Hematopoietic multipotent progenitor cell (in vitro differentiated cells): ENCODE measurements around a stretch of chr10.

- CAGE, long polyA plus RNA, result no peak
Measured at GRCh38 chr10:75283194-75283719, 47.5 kb upstream of the COMTD1 start.

GRCh38 chr10:75338376-75338764, 63.2 kb downstream of the ZNF503 start:
- CAGE, long polyA plus RNA, result no peak

GRCh38 chr10:75404078-75404752, 2.7 kb upstream of the ZNF503 start:
- CAGE, long polyA plus RNA, result no peak

DNA sequence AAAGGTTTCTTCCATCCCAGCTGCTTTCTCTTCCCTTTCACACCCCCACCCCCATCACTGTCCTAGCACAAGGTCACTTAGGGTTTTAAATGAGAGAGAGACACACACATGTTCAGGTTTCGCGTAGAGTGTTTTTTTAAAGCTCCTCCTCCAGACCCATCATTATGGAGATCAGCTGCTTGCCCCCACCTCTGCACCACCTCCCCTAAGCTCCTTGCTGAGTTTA, 18.6 kb downstream of the LRMDA start:
- CAGE, long polyA plus RNA, result no peak

- CAGE, long polyA plus RNA, result no peak
Measured at GRCh38 chr10:75511153-75511914, 79.9 kb downstream of the LRMDA start.

DNA sequence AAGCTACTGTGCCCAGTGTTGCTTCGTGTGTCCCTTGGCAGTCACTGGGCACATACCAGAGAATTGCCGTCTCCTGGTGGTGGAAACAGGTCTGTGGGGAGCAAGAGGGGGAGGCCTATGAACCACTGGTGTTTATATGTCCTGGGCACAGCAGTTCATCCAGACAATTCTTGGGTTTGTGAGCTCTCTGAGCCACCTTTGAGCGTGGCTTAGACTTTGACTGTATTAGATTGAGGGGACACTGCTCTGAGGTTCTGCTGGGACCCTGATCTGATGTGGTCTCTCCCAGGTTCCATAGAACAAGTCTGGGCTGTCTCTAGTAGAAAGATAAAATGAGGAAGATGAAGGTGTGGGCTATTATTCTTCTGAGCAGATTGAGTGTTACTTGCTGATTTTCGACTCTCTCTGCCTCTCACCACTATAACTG, 190.1 kb downstream of the LRMDA start:
- CAGE, long polyA plus RNA, result no peak

GRCh38 chr10:75632614-75633174, 201.3 kb downstream of the LRMDA start:
- CAGE, long polyA plus RNA, result no peak

- CAGE, long polyA plus RNA, result no peak
Measured at GRCh38 chr10:76033099-76034303, 602.1 kb downstream of the LRMDA start.

DNA sequence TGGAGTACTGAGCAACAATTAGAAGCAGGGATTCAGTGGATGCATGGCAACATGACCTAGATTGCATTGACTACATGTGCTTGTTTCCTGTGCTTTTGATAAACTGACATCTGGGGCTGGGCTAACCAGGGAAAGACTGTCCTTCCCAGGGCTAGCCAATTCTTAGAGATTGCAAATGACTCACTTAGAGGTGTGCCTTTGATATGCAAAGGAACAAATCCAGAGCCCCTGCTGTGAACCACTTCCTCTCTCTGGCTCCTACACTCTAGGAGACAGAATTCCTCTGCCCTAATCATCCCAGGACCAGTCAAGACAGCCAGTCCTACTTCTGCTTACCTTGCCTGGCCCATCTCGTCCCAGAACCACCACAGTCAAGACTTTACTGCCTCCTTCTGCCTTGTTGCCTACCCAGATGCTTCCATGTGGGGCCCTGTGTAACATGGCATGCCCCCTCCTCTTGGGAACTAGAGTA, 651.6 kb downstream of the LRMDA start:
- CAGE, long polyA plus RNA, result no peak

DNA sequence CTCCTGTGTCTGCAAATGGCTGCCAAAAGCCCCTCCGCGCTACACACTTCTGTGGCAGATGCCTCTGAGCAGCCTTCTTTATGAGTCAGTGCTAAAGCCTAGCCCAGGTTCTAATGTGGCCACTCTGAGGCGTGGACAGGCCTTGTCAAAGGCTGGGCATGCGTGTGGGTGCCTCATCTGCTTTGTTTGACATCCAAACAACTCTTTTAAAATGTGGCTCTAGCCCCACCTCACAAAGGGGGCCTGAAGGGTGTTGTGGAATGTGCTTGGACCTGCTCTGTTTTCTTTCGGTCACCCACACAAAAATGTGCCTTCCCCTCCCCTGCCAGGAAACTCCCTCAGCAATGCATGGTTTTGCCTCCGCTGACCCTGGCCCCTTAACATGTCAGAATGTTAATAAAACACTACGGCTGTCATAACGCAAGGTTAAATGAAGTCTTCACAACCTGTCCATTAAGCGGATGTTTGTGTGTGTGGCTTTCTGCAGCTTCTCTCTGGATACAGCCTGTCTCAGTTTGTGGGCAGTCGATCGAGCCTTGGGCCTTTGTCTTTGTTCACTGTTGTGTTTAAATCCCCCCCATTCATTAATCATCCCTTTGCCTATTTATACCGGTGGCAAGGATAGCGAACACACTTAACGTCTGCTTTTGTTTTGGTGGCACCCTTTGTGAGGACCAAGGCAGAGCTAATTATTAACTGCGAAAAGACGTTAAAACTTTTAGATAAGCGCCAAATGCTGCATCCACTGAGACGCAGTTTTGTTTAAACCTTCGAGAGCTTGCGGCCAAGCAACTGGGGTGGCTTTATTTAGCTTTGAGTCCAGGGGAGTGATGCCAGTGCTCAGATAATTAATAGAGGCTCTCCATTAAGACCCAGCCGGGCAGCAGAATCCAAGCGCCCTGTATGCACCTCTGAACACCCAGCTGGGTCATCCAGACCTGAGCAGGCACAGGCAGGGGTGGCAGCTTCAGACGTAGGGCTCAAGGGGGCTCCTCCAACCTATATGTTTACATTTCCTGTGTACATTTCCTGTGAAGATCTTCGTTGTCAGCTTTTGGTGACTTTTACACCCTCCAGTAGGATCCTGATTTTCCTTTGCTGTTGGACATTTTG, 719.1 kb downstream of the LRMDA start:
- CAGE, long polyA plus RNA, result no peak

DNA sequence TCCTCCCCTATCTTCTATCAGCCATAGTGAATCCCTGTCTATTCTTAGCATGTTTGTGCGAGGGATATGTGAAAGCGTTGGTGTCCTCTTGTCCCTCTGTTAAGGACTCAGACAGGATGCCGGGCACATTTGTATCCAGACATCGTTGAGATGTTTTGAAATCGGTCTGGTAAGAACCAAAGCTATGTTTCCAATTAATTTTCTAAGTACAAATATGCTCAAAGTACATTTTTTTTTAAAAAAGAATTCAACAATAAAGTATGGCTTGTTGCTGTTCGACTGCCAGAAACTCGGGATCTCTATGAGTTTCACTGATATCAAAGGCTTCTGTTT, 754.1 kb downstream of the LRMDA start:
- CAGE, long polyA plus RNA, result no peak

- CAGE, long polyA plus RNA, result no peak
Measured at GRCh38 chr10:76443970-76445043, 1012.9 kb downstream of the LRMDA start.

GRCh38 chr10:76778957-76780099, 858.3 kb downstream of the KCNMA1 start:
- CAGE, long polyA plus RNA, result no peak

- CAGE, long polyA plus RNA, result no peak
Measured at GRCh38 chr10:77386562-77387224, 250.9 kb downstream of the KCNMA1 start.

- CAGE, long polyA plus RNA, result no peak
Measured at GRCh38 chr10:77396963-77397369, 240.6 kb downstream of the KCNMA1 start.

GRCh38 chr10:77550295-77550768, 87.3 kb downstream of the KCNMA1 start:
- CAGE, long polyA plus RNA, result no peak

DNA sequence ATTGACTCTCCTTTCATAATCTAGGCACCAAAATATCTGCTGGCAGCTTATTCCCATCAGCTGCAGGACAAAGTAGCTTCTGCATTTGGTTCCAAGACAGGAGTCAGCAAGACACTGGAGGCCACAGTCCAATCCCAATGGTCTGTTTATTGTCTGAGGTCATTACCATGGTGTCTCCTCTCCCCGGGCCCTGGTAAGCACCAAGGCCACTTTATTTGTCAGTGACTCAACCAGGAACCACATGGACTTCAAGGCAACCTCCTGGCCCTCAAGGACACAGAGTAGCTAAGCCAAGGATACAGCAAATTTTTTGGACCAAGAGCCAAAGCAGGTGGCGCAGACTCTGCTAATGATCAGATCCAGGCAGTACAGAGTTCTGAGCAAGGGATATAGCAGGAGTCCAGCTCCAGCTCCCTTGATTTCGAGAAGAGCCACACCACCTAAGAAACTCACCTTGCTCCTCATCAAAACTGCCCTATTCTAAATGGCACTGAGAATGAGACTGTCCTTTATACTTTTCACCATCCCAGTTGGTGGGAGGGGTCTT, 36.0 kb downstream of the KCNMA1 start:
- CAGE, long polyA plus RNA, result no peak

- CAGE, long polyA plus RNA, result no peak
Measured at GRCh38 chr10:77636639-77637107, 935 bp downstream of the KCNMA1 start.

DNA sequence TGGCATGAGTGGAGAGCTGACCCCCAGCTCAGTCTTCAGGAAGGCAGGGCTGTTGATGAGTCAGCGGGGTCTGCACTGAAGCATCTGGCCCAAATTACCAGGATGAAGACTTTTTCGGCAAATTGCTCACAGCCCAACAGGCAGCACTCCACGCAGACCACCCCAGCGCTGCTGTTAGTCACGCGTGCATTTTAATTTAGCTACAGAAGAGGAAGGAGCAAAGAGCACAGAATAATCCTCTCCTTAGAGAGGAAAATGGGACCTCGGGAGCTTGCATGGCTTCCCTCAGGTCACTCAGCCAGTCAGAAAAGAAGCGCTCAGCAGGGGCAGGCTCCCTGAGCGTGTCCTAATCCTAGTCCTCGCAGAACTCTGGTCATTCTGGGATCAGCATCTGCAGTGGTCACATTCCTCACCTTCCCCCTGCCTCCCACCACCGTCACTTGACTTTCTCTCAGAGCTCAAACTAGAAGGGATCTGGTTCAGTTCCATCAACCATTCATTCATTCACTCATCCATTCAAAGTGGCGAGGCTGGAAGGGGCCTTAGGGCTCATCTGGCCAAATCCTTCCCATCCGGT, 76.4 kb upstream of the KCNMA1 start:
- CAGE, long polyA plus RNA, result no peak

- CAGE, long polyA plus RNA, result no peak
Measured at GRCh38 chr10:77833686-77834208, 92.8 kb downstream of the DLG5 start.